A172 (cell line): ENCODE measurements around the genes POLR2J, DNAJC2 and KMT2E.

- RAMPAGE, long total RNA, result no peak
Measured at GRCh38 chr7:102080363-102081374, 206.0 kb upstream of the SH2B2 start.

GRCh38 chr7:102273914-102274452 lies 12.7 kb upstream of the SH2B2 start:
- RAMPAGE, long total RNA, result no peak

GRCh38 chr7:102300446-102301341 lies 14.0 kb downstream of the SH2B2 start:
- RAMPAGE, long total RNA, result no peak

DNA sequence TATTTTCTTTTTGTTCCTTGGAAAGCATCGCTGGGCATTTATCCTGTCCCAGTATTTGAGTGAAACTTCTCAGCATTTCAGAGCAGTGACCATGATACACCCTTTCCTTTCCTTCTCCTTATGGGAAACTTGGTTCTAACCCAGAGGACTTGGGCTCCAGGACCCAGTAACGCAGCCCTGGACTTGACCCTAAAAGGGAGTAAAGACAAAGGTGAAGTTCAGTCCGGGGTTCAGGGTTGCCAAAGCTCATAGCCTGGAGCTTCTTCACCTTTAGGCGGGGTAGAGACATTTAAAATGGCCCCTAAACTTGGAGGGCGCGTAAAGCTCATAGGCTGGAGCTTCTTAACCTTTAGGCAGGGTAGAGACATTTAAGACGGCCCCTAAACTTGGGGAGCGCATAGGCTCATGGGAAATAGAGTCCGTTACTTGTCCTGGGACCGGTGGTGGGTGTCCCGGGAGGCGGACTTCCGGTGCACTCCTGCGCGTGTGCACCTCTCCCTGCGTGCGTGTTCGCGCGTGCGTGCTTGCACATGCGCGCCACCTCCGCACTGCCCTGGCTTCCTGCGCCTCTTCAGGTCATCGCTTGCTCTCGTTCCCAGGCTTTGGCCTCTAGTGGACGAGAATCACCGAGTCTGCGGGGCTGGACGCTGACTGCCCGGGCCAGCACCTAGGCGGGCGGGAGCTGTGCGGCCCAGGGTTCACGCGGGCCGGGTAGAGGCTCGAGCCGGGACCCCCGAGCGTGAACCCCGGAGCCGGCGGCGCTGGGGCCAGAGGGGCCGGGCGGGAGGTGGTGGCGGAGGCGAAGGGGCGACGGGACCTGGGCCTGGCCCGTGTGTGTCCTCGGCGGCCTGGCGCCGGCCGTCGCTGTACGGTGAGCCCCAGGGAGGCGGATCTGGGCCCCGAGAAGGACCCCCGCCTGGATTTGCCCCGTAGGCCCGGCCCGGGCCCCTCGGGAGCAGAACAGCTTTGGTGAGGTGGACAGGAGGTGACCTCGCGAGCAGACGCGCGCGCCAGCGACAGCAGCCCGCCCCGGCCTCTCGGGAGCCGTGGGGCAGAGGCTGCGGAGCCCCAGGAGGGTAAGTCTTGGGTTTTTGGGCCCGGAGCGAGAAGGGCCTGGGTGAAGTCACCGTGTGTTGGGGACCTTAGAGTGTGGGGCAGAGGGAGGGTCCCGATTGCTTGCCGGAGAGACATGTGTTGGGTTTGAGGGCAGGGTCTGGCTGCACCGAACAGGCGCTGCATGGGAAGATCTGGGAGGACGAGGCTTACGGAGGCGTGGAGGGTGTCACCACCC lies 7.5 kb upstream of the SPDYE6 start:
- RAMPAGE, long total RNA, result no peak

- RAMPAGE, long total RNA, result no peak
Measured at GRCh38 chr7:102399185-102399945, 3.2 kb downstream of the PRKRIP1 start.

GRCh38 chr7:102415528-102416201 lies 17.7 kb upstream of the ORAI2 start:
- RAMPAGE, long total RNA, result no peak

- RAMPAGE, long total RNA, result start-site peak on the minus strand at chr7:102478874-102478936, 1,399 and 3,271 reads in 2 replicates
Measured at GRCh38 chr7:102478674-102479357, at the start of gene POLR2J. TSS of gene POLR2J (minus strand) at chr7:102478922.

DNA sequence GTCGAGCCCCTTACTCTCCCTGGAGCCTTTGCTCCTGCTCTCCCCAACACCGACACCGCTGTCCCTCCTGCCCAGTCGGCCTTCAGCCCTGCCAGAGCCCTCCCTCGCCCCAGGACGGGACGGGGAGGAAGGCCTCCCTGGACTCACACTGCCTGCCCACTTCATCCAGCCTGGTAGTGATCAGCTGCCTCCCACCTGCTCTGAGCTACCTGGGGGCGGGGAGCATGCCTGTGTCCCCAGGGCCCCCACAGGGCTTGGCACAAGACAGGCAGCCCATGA lies 4.6 kb downstream of the RASA4 start:
- RAMPAGE, long total RNA, result no peak

DNA sequence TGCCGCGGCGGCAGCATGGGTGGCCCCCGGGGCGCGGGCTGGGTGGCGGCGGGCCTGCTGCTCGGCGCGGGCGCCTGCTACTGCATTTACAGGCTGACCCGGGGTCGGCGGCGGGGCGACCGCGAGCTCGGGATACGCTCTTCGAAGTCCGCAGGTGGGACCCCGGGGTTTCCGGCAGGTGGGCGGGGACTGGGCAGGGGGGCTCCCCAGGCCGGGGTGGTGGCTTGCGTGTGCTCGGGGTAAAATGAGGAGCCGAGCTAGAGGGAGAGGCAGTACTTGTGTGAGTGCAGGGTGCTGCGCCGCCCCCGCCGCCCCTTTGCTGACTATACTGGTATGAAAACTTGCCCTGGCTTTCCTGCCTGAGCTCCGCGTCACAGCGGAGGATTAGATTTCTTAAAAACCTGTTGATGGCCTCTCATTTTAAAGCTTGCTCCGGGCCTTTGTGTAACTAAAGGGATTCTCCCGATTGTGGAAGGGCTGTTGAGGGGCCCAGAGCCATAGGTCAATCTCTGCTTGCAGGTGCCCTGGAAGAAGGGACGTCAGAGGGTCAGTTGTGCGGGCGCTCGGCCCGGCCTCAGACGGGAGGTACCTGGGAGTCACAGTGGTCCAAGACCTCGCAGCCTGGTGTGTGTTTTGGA lies 437 bp downstream of the ARMC10 start:
- RAMPAGE, long total RNA, result no peak

- RAMPAGE, long total RNA, result no peak
Measured at GRCh38 chr7:103141346-103142199, 7.3 kb downstream of the NAPEPLD start.

- RAMPAGE, long total RNA, result no peak
Measured at GRCh38 chr7:103153057-103153599, 4.2 kb upstream of the NAPEPLD start.

DNA sequence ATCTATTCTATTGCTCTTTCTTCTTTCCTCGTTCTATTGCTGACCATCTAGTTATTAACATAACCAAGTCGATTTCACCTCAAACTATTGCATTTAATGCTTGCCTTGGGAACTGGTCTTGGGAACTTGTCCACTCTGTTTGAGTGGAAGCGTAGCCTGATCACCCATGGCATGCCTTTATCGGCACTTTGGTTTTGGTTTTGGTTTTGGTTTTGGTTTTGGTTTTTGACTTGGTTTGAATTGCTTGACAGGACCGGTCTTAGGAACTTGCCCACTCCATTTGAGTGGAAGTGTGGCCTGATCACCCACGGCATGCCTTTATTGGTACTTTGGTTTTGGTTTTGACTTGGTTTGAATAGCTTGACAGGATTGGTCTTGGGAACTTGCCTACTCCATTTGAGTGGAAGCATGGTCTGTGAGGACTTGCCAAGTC lies 6.7 kb upstream of the NAPEPLD start:
- RAMPAGE, long total RNA, result no peak

- RAMPAGE, long total RNA, result start-site peak on the minus strand at chr7:103344718-103344782, 367 and 345 reads in 2 replicates
Measured at GRCh38 chr7:103343736-103345033, at the start of gene DNAJC2. TSS of gene DNAJC2 (minus strand) at chr7:103344767.

GRCh38 chr7:103369744-103370402 lies 22.4 kb downstream of the PSMC2 start:
- RAMPAGE, long total RNA, result no peak

- RAMPAGE, long total RNA, result no peak
Measured at GRCh38 chr7:103988386-103988770, 1.1 kb downstream of the RELN start.

GRCh38 chr7:104971641-104972034 lies 42.4 kb upstream of the KMT2E start:
- RAMPAGE, long total RNA, result no peak

DNA sequence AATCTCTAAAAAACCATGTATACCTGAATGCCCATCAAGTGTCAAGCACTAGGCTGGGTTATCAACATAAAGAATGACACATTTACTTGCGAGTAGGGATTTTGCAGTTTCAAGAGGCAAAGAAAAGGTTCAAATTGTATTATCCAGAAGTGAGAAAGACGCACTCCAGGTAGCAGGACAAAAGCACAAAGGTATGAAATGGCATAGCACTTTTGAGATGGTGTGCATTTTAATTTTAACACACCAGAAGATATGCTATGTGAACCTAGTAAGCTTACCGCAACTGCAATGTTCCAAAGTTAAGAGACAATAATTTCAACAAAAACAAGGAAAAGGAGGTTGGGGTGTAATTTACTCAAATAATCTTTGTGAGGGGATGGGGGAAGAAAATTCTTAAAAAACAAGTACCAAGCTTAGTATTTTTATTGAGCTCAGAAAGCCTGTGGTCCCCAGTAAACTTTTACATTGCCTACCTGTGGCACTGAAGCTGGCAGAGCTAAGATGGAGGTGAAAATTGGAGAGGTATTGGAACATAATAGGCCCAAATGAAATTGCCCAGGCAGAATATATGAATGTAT lies 3.7 kb upstream of the KMT2E start:
- RAMPAGE, long total RNA, result no peak

GRCh38 chr7:105010786-105011193 lies 3.2 kb upstream of the KMT2E start:
- RAMPAGE, long total RNA, result no peak

- RAMPAGE, long total RNA, result no peak
Measured at GRCh38 chr7:105014167-105014475, at the start of gene KMT2E. TSS of gene KMT2E (plus strand) at chr7:105014205.

GRCh38 chr7:105319666-105320226 lies 69.0 kb downstream of the SRPK2 start:
- RAMPAGE, long total RNA, result no peak